Mesenchymal stem cell of Wharton's jelly (primary cell): ENCODE measurements around a stretch of chr1.

DNA sequence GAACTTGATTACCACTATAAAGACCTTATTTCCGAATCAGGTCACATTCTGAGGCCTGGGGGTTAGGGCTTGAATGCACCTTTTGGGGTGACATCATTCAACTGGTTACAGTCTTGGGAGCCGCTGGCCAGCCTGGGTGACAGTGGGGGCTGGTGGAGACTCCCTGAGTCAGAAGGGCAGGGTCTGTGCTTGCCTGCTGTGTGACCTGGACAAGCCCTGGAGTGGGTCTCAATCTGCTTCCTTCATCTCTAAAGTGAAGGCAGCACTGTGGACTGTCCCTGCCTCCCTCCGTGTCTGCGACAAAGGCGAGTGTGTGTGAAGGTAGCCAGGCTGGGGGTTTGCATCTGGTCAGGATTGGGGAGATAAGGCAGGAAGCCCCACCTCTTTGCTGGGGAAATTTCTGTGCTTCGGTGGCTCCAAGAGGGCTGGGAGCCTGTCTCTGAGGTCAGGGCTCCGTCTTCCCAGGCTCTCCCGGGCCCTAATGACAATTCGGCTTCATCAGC is 105.4 kb downstream of the PRDM16 start:
- CAGE, long polyA plus RNA, result no peak

DNA sequence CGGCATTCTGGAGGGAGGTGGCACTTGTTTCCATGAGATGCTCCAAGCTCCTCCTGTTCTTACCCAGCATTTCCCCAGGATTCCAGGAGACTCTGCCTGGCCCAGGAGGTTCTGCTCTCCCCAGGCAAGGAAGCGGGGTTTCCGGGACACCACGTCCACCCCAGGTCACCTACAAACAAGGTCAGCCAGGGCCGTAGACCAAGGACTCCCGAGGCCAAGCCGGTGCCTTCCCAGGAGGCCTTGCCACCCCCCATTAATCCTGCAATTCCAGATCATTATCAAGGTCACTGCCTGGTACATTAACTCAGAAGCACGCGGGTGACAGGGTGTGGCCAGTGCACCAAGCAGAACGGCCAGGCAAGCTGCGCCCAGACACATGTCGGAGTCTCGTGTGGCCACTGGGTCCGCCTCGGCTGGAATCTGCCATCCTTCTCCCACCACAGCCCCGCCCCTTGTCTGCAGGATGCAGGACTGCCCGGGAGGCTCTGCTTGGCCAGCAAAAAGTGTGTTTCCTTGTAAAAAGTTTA is 144.7 kb downstream of the PRDM16 start:
- CAGE, long polyA plus RNA, result no peak

DNA sequence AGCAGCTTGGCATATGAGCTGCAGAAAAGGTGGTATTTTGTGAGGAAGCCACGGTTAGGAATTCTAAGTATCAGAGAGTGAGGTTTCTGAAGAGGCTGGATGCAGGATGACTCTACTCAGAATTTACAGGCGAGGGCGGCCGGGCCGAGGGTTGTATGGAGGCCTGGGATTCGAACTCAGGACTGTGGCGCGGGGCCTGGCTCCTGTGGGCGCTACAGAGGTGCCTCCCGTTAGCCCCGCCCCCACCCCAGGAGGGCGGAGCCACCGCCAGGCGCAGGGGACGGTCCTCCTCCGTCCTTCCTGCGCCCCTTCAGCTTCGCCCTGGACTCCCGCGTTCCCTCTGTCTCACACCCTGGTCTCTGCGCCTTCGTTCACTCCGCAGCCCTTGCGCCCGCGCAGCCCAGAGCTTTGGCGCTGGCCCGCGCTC is 178.3 kb downstream of the PRDM16 start:
- CAGE, long polyA plus RNA, result no peak

DNA sequence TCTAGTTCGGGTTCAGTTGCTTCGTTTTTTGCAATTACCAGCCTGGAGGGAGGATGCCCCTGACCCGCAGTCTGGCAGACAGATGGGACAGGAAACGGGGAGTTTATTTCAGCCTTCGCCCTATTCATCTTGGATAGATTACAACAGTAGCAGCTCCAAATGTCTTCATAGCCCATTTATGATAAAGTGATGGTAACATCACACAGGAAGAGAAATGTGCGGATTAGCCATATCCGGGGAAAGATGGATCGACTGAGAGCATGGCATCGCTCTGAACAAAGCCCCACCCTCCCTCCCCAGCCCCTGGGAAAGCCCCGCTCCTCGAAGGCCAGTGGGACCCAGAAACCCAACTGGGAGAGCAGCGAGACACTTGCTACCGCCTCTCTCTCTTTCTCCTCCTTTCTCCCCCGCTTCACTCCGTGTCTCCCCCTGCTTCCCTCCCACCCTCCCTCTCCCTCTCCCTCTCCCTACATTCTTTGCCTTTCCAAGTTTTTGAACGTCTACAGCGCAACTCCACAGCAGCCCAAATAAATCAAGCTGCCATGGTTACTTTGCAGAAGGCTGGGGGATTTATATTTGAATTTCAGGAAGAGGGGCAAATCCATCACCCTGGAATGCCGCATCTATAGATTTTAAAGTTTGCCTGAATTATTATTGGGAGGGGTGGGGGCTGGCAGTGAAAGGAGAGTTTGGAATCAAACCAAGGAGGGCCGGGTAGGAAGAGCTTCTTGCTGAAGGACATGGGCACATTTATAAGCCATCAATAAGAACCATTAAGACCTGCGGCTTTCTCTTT is 139.5 kb upstream of the ARHGEF16 start:
- CAGE, long polyA plus RNA, result no peak

DNA sequence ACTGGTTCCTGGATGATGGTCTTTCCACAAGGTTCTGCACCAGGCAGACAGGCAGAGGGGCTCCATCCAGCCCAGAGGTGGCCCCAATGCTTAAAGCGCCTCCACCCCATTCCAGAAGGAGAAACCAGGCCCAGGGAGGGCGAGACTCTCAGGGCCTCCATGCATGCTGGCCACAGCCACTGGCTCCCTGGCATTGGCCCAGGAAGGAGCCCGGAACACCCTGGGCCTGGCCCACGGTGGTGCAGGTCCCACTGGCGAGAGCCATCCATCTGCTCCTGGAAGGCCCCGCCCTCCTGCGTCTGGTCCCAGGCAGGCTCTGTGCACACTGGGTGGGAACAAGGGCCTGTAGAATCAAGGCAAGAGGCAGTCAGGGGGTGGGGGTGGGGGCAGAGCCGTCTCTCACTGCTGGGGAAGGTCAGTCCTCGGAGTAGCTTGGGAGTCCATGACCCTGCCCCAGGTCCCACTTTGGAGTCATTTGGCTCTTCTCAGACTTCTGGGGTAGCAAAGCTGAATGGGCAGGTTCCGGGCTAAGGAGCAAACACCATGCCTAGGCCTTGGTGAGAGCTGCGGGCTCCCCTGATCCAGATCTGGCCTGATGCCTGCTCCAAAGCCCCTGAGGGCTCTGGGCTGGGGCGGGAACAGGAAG is 107.2 kb upstream of the ARHGEF16 start:
- CAGE, long polyA plus RNA, result no peak

GRCh38 chr1:3349049-3349898 is 105.2 kb upstream of the ARHGEF16 start:
- CAGE, long polyA plus RNA, result no peak

- CAGE, long polyA plus RNA, result no peak
Observed at GRCh38 chr1:3419272-3419754, 35.2 kb upstream of the ARHGEF16 start.

- CAGE, long polyA plus RNA, result no peak
Observed at GRCh38 chr1:3458148-3458842, 3.8 kb downstream of the ARHGEF16 start.

DNA sequence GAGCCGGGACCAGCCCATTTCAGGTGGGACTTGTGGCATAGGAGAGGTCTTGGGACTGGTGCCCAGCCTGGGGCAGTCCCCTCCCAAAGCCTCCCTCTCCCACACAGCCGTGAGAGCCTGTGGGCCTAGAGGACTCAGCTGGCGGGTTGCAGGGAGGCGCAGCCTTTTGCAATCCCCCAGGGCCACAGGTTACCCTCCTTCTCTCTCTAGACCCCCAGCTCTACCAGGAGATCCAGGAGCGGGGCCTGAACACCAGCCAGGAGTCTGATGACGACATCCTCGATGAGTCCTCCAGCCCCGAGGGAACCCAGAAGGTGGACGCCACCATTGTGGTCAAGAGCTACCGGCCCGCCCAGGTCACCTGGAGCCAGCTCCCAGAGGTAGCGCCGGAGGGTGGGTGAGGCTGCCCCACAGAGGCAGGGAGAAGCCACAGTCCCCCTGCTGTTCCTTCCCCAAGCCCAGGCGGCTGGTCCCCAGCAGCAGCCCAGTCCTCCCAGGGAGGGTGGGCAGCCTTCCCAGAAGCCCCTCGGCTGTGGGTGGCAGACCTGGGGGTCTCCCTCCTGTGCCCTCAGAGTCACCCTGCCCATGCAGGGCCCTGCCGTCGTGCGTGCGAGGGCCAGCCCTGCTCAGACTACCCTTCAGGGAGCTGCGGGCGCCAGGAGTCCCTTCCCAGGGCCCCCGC is 12.6 kb downstream of the ARHGEF16 start:
- CAGE, long polyA plus RNA, result no peak

GRCh38 chr1:3490307-3490623 is 35.8 kb downstream of the ARHGEF16 start:
- CAGE, long polyA plus RNA, result no peak

- CAGE, long polyA plus RNA, result no peak
Observed at GRCh38 chr1:3529409-3529851, 75.0 kb downstream of the ARHGEF16 start.

DNA sequence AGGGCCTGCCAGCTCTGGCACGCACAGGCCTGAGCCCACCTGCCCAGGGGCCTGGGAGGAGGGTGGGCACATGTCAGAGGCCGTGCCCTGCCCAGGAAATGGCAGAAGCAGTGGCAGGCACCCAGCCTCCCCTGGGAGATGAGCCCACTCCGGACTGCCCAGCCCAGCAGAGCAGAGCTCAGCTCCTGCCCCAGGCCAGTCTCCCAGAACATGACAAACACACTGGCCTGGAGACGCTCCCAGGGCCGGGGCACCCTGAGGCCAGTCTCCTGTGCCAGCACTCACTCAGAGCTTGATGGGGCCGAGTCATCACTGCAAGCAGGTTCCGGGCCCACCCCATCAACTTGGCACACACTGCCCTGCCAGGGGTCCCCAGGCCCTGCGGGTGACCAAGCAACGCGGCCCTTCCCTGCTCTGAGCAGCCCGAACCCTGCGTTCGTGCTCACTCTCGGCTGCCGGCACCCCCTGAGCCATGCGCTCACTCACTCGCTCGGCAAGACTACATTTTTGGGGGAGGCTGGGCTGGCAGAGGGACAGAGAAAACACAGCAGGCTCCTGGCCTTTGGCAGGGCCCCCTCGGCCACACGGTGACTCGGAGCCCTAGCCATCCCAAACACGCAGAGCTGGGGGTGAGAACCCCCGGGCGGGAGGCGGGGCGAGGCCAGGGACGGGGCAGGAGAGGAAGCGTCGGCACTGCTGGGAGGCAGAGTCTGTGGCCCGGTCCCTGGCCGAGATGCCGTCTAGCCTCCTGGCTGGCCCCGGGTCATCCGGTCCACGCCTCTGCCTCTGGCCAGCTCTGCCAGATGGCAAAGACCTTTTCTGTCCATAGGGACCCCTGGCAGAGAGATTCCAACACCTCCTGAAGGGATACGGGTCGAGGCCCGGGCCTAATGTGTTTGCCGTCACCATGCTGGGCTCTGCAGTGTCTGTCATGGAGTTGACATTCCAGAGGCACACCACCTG is 68.1 kb downstream of the MEGF6 start:
- CAGE, long polyA plus RNA, result no peak

- CAGE, long polyA plus RNA, result no peak
Observed at GRCh38 chr1:3576146-3576511, 35.2 kb downstream of the MEGF6 start.

- CAGE, long polyA plus RNA, result no peak
Observed at GRCh38 chr1:3674709-3675151, 22.4 kb downstream of the TP73 start.

GRCh38 chr1:3719218-3719665 is 33.0 kb upstream of the CCDC27 start:
- CAGE, long polyA plus RNA, result no peak

- CAGE, long polyA plus RNA, result no peak
Observed at GRCh38 chr1:3771346-3771940, 1.1 kb upstream of the SMIM1 start.

- CAGE, long polyA plus RNA, result no peak
Observed at GRCh38 chr1:3774611-3775808, 2.5 kb downstream of the SMIM1 start.

GRCh38 chr1:3778790-3779766 is 6.5 kb downstream of the SMIM1 start:
- CAGE, long polyA plus RNA, result no peak

DNA sequence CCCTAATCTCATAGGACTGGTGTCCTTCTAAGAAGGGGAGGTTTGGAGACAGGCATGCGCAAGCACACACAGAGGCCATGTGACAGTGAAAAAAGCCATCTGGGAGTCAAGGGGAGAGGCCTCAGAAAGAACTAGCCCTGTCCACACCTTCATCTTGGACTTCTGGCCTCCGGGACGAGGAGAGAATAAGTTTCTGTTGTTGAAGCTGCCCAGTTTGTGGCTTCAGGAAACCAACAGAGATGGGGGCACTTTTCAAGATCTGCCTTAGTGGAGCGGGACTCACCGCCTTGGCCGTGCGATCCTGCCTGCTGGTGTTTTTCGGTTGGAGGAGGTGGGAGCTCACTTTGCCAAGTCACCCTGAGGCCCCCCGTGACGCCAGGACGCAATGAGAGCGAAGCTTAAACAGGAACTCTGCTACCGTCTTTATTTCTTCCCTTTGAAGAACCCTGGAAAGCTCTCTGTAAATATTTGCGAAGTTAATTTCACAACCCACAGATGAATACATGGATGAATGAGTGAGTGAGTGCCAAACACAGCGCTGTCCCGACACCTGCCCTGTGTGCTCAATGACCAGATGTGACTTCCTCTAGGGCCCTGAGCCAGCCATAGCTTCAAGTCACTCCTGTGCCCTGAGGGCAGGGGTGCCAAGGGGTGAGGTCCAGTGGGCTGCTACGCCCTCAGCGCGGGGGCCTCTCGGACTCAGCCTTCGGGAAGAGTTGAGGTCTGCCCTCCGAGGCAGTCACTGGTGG is 42.6 kb upstream of the C1orf174 start:
- CAGE, long polyA plus RNA, result no peak

DNA sequence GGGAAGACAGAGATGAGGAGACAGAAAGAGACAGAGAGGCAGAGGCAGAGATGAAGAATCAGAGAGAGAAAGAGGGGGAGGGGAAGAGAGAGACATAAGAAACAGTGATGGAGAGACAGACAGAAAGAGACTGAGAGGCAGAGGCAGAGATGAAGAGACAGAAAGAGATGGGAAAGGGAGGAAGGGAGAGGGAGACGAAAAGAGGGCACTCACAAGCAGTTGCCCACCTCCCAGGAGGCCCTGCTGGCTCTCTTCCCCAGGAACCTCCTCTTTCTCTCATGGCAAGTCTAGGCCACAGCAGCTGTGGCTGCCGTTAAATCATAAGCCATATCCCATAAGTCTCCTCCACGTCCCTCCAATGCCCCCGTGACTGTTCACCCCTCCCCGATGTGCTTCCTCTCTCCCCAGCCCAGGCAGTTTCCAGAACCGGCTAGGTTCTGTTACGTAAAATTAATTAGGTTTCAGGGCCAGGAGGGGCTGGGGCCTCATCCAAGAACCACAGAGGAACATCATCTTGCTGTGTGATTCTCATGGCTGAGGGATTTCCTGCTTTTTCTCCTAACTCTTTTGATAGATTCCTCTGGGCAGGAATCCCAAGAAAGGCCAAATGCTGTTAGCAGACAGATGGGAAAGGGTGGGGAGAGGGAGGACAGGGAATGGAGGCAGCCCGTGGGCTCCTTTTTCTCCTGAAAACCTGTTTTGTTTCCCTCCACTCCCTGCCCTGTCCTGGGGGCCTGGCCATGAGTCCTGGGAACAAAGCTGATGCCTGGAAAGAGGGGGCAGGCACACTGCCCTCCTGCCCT is 141.8 kb upstream of the AJAP1 start:
- CAGE, long polyA plus RNA, result no peak